ENCODE measurements around a stretch of chr4.

GRCh38 chr4:11624886-11625325 lies 196.2 kb upstream of the HS3ST1 start:
- PRO-cap, result no peak

DNA sequence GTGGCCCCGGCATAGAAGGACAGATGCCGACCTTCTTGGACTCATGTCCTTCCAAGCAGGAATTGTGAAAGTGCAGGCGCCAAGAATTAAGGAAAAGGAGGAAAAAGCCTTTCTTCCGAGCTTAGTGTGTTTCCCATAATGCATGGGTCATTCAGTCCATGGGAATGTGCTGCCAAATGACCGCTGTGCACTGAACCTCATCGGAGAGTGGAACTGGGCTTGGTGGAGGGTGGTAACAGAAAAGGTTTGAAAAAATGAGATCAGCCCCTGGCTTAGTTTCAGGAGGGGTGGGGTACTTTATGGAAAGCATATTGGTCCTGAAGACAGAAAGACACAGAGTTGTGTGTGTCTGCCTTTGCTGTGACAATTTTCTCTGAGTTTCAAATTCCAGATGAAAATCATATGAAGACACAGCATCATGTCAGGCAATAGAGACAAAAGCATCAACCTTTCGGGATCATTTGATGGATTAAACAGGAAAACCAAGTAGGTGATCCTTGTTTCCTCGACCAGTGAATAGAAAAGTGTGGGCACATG lies 196.7 kb upstream of the HS3ST1 start:
- PRO-cap, result no peak

- PRO-cap, result no peak
These were observed 120.1 kb downstream of the RAB28 start for GRCh38 chr4:13363950-13364553.

DNA sequence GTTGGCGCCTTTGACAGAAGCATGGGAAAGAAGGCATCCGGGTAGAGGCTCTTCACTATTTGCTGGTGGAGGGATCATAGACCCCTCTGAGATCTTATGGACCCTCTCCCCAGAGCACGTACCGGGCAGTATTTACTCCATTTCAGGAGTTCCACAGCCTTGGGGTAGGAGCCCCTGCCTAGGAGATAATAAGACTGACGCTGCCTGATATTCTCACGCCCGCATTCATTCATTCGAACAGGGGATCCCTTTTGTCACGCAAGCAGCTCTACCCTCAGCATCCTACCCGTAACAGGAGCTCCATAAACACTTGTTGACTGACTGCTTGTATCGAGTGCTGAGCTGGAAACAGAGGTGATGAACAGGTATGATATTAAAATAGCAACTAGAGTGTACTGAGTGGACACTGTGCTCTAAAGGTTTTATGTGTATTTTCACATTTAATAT lies 1.0 kb downstream of the RAB28 start:
- PRO-cap, result no peak

DNA sequence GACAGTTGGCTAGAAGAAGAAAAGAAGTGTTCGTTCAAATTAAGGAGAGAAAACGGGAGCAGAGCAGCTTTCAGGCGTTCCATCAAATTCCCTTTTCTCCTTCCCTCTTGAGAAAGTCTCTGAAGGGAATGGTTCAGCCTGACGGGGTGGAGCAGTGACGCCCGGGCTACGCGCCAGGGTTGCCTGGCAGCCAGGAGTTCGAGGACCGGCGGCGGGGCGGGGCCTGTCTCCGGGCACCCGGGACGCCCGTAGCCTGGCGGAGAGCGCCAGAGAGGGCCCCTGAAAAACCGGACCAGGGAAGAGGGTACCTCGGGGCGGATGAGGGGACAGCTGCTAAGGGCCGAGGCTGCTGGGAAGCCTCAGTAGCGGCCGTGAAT lies 352 bp upstream of the RAB28 start:
- PRO-cap, result no peak

DNA sequence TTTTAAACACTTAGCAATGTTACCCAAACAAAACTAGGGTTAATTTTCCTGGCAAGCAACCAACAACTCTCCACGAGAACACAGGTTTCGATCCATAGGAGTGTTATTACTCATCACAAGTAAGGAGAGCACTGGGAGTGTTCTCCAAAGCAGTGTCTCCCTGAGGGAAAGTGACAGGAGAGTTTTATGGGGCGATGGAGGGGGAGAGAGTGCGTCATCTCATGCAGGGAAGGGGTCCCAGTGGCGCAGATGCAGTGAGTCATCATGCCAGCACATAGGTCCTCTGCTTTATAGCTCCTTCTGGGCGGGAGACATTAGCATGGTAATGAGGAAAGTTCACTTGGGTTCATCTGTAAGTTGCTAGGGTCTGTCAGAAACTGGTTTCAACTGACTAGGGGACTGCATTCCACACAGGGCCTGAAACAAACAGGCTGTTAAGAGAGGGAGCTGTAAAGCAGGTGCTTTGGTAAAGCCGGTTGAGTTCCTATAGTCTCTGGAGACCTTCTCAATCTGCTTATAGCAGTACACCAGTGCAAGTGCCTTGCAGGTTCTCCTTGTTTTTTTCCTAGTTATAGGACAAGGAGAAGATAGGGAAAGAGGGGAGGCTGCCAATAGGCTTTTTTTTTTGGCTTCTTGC lies 12.7 kb upstream of the BOD1L1 start:
- PRO-cap, result no peak

DNA sequence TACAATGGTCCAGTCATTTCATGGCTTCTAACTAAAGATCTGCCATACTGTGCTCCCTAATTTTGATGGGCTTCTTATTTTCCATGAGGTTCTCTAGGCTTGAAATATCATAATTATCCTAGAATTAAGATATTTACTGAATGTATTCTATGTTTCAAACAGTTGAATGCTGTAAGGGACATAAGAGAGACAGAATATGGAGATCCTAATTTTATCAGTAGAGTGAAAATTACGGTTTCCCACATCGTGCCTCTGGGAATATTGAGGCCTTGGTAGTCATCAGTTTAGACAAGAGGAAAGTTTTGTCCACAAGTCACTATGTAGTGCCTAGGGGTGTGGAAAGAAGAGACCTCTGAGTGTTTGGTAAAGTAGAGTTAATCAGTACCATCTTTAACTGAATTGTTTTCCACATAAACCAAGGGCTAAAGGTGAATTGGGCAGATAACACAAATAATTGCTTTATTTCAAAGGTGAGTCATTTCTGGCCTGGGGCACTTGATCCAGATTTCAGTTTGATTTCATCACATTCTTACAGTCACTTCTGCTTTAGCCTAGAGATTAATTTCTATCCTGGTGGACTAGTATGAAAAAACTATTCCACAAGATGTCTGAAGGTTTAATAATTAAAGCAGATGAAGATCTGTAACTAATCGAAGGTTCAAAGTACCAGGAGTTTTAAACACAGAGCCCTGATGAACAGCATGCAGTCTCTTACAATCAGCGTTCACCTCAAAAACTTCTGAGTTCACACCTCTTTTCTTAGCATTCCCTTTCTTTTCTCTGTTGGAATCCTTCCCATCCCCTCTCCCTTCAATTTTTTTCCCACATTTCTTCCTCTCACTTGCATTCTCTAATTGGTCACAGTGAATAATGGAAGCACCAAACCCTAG lies 74.4 kb upstream of the BOD1L1 start:
- PRO-cap, result no peak

- PRO-cap, result no peak
These were observed 17.1 kb upstream of the CPEB2 start for GRCh38 chr4:14985174-14985491.

DNA sequence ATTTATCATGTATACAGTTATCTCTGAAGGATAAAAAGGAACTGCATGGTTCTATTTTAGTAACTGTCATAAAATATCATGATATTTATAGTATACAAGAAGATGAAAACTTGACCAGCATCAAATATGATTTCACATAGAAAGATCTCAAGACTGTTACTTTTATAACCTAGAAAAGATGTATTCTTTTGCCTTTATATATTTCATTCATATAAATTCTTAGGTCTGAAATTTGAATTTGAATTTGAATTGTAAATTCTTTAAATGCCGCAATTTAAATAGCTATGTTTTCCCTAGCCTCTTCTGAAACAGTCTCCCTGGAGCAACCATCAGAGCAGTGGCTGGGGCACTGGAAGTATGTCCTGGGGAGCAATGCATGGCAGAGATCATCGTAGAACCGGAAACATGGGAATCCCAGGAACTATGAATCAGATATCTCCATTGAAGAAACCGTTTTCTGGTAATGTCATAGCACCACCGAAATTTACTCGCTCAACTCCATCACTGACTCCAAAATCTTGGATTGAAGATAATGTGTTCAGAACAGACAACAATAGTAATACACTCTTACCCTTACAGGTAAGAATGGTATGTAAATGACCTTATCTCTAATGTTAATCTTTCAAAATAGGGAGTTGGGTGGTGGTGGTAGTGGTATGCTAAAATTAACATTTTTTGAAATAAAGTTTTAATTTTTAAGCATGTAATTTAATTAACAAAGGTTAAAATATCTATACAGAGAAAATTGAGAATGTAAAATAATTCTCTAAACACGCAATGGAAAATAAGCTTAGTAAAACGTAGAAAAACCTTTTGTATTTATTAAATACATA lies 4.9 kb downstream of the CPEB2 start:
- PRO-cap, result no peak

GRCh38 chr4:15029607-15030191 lies 27.4 kb downstream of the CPEB2 start:
- PRO-cap, result no peak

DNA sequence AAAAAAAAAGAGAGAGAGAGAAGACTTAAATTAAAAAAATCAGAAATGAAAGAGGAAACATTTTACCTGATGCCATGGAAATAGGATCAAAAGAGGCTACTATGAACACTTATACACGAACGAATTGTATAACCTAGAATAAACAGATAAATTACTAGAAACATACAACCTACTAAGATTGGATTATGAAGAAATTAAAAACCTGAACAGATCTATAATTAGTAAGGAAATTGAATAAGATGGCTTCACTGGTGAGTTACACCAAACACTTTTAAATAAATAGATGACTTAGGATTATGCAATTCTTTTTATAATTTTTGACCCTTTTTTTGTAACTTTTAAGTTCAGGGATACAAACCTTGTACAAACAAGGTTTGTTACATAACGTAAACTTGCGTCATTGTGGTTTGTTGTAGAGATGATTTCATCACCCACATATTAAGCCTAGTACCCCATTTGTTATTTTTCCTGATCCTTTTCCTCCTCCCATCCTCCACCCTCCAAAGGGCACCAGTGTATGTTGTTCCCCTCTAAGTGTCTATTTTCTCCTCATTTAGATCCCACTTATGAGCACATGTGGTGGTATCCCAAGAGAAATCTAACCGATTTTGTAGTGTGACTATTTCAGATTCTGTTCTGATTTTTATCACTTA lies 75.6 kb downstream of the CPEB2 start:
- PRO-cap, result no peak

- PRO-cap, result no peak
These were observed 65.0 kb upstream of the C1QTNF7 start for GRCh38 chr4:15362646-15363362.

DNA sequence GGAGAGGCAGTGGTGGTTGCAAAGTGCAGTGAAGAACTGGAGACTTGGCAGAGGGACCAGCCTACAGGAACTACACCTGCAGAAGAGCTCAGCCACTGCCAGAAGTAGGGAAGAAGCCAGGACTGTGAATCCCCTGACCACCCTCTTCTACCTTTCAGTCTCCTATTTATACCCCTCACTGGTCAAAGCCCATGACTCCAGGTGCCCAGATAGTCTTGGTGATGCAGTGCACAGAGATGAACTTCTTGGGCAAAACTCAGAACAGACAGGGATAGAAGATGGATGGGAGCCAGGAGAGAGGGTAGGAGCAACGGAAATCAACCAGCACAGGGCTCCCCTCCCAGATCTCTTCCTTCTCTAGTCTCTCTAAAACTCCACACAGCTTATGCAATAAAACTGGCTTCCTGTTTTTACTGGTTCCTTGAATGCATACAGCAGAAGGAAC lies 18.7 kb upstream of the CC2D2A start:
- PRO-cap, result unidirectional peak, minus-strand start at position 359 of the sequence

DNA sequence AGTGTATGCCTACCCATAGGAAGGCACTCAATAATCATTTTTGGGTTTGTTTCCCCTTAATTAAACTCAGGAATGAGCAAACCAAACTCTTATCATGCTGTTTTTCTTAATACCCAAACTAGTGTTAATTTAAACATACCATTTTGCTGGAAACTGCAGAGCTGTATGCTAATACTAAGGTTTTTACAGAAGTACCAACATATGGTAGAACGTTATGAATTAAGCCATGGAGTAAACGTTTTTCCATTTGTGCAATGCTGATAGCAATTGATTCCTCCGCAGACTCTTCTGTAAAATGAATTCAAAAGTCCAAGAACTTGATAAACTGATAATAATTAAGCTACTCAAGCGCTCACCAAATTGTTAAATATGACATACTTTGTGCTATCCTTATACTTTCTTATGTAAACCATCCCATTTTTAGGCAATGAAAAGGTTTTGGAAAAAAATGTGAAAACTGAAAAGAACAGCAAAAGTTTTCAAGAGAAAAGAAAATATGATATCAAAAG lies 27.4 kb downstream of the FBXL5 start:
- PRO-cap, result no peak

DNA sequence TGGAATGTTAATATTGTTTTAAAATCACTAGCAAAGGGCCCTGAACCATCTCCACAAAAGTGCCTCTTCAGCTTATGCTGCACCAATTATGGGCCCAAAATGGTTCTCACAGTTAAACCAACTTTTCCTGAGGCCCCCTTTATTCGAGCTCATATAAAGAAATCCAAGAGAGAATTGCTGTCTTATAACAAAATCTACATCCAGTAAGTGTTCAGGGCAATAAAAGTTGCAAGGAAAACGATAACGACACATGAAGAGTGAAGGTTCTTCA lies 885 bp downstream of the FBXL5 start:
- PRO-cap, result no peak

GRCh38 chr4:15756150-15756749 lies 21.9 kb upstream of the CD38 start:
- PRO-cap, result no peak

- PRO-cap, result no peak
These were observed 17.2 kb downstream of the FGFBP1 start for GRCh38 chr4:15921311-15921701.

DNA sequence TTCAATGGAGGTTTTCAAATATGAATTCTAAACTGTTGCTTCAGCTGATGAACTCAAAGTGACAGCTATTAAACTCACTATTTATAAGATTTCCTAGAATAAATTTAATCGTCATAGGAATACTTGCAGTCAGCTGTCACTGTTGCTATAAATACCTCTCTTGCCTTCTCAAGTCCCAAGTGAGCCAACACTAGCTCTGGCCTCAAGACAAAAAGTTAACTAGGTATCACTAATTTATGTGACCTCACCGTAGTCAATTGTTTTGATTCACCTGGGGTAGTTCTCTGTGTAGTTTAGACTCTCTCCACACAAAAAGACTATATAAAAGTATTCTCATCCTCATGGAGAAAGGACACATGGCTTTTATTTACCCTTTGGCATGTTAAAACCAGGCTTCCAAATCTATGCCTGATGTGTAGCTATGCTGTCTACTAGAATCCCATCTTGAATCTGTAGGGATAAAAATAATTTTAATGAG lies 34.4 kb upstream of the PROM1 start:
- PRO-cap, result no peak

- PRO-cap, result bidirectional peak, plus-strand start at chr4:16226085, minus-strand start at chr4:16226081
These were observed 480 bp downstream of the TAPT1 start for GRCh38 chr4:16225607-16226375.

GRCh38 chr4:16259843-16260310 lies 33.6 kb upstream of the TAPT1 start:
- PRO-cap, result no peak